Mucosa of descending colon (tissue), 1 donor: Measurements from ENCODE around the genes PPIB and TRIP4.

DNA sequence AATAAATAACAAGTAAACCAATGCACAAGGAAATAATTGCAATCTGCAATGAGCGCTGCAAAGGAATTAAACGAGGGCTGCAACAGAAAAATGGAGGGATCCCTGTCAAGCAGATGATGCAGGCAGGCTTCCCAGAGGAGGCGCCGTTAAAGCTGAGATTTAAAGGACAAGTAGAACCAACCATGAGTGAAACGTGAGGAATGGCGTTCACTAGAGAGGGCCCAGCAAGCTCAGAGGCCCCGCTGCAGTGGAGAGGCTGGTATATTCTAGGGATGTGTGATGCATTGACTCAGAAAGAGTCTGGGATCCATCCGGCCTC, 28.6 kb downstream of the CA12 start:
- PRO-cap: no peak

- PRO-cap: unidirectional peak, plus-strand start at chr15:63380364
Measured at GRCh38 chr15:63380206-63380520, 1.5 kb downstream of the CA12 start.

- PRO-cap: unidirectional peak, plus-strand start at chr15:63501153
Measured at GRCh38 chr15:63500664-63501224, 3.6 kb upstream of the USP3 start.

DNA sequence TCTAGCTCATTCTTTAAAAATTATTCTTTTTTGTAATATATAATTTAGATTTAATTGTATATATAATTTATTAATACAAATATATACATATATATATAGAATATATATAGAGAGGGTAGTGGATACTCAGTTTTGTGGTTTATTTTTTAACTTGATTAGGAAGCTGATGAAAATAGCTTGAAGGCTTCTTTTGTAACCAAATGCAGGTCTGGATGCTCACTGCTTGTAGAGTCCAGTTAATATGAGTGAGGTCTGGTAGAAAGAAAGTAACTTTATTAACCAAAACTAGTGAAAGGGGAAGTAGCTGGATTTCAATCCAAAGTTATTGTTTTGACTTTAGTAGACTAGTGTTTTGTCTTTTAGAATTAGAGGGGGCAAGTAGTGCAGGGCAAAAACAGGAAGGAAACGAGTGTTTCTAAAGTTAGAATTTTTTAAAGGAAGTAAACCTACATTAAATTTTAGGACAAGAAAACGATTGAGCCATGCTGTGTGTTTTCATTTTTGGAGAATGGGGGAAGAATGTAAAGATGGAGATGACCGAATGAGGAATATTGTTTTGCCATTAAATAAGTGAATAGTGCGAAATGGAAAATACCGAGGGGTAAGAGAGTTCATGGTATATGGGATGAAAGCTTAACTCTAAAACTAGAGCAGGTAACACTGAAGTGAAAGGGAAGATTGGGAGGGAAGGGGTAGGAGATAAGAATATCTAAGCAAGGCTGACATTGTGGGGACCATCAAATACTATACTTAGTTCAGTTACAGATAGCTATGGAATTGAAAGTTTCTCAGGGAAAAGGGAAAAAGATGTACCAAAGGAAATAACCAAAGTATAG, 40.0 kb downstream of the USP3 start:
- PRO-cap: no peak

DNA sequence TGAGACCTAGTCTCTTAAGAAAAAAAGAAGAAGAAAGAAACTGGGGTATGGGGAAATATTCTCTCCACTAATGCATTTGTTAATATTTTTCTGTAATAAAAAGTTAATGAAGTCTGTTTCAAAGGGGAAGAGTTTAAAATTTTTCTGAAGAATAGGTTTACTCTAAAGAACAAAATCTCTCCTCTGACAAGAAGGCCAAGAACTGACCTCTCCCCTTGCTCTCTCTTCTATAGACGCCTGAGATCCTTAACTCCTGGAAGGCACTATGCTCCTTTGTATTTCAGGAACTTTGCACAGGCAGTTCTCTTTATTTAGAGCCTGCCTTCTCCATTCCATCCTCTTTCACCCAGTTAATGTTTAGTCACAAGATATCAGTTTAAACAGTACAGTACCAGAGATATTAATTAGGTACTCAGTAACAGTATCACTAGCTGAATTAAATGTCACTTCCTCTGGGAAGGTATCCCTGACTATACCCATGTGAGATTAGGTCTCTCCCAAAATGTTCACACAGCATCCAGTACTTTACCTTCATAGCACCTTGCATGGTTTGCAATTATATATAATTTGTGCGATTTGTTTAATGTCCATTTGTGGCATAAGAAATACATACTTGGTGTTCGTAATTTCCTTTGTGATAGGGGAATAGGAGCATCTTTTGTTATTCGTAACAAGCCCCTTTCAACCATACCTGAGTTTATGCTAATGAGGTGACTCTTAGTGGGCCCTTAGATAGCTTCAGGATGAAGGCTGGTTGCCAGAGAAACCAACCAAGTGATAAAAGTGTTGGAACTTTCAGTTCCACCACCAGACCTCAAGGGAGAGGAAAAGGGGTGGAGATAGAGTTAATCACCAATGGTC, 33.4 kb downstream of the HERC1 start:
- PRO-cap: no peak

- PRO-cap: no peak
Measured at GRCh38 chr15:63859929-63860713, 26.4 kb upstream of the HERC1 start.

GRCh38 chr15:63880818-63881234, 47.1 kb upstream of the HERC1 start:
- PRO-cap: no peak

- PRO-cap: no peak
Measured at GRCh38 chr15:64044674-64045352, 1.5 kb downstream of the DAPK2 start.

DNA sequence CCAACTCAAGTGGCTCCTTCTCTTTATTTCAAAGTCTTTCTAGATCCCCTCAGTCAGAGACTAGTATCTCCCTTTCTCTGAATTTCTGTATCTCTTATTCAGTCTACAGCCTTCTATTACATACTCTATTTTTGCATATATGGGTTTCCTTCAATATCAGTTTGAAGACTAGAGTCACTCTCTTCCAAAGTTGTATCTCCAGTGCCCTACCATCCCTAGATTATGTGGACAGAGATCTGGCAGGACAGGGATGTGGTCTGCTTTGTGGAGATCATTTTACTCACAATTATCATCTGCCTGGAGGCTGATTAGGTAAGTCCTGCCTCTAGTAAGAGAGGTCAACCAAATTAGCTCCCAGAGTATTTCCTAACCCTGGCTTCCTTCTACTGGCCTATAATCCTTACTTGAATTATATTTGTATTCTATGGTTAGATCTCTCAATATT, 1.2 kb downstream of the CIAO2A start:
- PRO-cap: no peak

DNA sequence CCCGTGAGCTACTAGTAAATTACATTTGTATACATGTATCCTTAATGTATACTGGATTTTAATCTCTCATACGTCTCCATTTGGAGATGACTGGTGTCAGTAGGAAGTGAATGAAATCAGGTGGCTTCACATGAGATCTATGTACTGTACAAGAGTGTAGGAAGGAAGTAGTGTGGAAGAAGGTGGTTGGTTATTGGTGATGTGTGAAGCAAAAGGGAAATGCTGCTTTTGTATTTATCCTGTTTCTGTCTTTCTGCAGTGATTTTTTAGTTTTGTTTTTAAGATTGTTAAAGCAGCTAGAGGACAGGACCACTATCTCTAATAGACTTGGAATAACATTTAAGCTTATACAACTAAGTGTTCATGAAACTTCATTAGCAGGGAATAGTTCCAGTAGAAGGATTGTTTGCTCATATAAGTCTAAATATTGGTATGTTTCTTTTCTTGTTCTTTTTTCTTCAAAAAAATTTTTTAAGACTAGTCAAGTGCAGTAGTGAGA, 15.3 kb downstream of the SNX1 start:
- PRO-cap: no peak

GRCh38 chr15:64162456-64163637, at the start of gene PPIB:
Gene PPIB (minus strand): TSS chr15:64163022.
- PRO-cap: bidirectional peak, plus-strand start at chr15:64163397, minus-strand start at chr15:64163019

GRCh38 chr15:64387354-64388418, at the start of gene TRIP4:
Gene TRIP4 (plus strand): TSS chr15:64387836.
- PRO-cap: bidirectional peak, plus-strand start at chr15:64387843, minus-strand start at chr15:64387672

GRCh38 chr15:64388610-64389513, 1.2 kb downstream of the TRIP4 start:
- PRO-cap: no peak

- PRO-cap: no peak
Measured at GRCh38 chr15:64499189-64500180, 39.1 kb downstream of the ZNF609 start.

GRCh38 chr15:64674652-64675321, 100.6 kb downstream of the RBPMS2 start:
- PRO-cap: no peak

DNA sequence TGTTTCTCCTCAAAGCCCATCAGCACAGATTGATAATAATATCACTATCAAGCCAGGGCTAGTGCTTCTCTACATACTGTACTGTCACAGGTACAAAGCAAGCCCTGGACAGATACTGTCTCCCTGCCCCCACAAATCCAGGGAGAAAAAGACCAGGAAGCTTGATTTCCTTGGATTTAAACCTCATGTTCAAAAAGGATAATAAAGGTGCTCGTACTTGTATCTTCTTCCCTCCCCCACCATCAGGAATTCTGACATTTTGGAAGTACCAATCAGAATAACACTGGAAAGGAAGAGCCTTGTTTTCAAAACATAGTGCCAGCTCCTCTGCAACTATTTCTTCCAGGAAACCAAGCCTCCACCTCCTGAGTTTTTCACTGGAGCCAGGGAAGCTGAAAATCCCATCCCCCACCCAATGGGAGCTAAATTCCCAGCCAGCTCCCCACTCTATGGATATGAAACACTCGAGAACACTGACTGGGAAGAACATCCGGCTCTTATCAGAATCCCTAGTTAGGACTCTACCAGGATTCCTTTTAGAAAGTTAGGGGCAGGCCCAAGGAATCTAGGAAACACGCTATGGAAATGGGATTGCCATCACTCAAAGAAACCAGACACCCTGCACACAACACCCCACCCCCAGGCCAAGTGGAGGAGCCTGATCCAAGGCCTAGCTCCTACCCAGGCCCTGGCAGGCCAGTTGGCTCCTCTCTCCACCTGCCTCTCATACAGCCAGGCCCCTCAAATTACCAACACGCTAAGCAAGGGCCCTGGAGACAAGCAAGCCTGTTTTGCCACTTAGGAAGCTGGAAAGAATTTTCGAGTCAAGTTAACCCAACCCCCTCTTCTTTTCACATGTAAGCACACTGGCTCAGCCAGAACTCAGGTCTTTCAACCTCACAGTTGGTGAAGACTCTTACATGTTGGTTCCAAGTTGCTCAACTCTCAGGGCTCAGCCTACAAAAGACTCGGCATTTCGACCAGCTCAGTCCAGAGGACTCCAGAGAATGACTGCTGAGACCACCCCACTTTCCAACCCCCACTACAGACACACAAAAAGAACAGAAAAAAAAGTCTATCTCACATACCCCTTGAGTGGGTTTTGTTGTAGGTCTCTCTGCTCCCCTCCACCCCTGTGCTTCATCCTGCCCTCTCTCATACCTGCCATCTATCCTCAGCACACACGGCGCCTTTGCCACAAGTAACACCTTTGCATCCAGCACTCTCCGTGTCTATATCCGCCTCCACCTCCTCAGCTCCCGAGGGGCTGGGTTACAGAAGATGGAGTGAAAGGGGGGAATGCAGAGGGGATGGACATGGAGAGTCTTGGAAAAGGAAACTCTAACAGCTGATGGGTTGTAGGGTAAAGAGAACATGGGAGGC, 75.5 kb downstream of the RBPMS2 start:
- PRO-cap: no peak

DNA sequence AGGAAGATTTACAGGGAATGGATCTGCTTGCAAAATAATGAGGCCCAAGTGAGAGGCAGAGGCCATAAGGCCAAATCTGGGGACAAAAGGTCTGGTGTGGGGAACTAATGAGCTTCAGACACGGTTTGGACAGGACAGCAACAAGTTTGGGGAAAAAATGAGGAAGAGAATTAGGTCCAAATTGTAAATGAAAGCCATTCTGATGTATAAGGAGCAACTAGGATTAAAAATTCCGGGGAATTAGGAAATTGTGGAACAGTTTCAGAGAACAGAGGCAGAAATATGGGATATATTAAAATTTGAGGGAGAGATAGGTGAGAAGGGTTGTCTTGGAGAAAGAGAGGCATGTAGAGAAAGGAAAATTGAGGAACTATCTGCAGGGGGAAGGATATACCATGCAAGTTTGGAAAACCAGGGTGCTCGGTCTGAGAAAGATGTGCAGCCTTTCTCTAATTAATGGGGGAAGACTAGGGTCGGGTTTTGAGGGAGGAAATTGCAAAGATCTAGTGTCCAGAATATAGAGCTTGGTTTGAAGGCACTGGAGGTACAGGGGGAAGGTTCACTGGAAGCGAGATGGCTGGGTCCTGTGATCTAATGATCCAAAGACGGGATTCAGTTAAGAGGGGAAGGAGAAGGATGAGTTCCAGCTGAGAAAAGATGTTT, 73.7 kb downstream of the RBPMS2 start:
- PRO-cap: unidirectional peak, plus-strand start at position 117 of the sequence

DNA sequence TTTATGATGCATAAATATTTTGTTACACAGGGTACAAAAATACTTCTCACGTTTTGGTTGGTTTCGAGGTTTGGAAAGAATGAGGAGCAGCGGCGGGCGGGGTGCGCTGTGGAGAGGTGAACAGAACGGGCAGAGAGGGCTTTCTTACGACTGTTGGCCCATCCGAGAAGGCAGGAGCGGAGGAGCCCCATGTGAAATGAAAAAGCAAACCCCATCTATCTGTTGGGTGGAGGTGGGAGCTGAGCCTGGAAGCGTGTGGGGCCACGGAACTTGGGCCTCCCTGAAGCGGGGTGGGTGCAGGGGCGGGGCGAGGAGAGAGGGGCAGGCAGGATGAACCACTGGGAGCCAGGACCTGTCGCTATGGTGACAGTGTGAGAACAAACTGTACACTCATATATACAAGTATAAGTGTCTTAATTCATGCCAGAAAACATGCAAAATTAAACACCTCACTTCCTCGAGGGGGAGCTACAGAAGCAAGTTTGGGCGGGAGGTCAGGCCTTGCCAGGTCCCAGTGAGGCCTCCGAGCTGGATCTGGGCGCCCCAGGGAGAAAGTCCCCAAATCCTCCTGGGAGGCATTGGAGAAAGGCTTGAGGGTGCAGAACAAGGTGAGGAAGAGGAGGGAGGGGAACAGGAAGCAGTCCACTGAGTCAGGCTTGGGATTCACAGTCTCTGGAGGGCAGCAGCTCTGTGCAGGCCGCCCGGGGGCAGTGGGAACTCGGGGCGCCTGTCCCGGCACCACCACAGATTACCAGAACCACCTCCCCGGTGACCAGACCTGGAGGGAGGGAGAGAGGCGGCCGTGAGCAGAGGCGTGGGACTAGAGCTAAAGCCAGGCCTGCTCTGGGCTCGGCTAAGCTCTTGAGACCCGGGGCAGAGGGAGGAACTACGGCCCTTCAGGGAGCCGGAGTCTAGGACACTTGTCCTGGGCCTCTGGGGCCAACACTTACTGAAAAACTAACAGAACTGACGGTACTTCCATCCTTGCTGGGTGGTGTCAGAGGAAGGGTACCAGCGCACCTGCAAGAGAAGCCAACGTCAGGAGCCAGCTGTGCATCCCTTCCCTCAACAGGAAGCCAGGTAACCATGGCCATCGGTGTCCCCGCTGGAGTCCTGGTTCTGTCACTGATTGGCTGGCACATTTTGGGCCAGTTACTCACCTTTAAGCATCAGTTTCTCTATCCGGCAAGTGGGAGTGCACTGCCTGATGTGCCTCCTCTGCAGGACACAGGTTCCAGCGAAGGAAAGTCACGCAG, 34.7 kb downstream of the RBPMS2 start:
- PRO-cap: unidirectional peak, plus-strand start at position 80 of the sequence

DNA sequence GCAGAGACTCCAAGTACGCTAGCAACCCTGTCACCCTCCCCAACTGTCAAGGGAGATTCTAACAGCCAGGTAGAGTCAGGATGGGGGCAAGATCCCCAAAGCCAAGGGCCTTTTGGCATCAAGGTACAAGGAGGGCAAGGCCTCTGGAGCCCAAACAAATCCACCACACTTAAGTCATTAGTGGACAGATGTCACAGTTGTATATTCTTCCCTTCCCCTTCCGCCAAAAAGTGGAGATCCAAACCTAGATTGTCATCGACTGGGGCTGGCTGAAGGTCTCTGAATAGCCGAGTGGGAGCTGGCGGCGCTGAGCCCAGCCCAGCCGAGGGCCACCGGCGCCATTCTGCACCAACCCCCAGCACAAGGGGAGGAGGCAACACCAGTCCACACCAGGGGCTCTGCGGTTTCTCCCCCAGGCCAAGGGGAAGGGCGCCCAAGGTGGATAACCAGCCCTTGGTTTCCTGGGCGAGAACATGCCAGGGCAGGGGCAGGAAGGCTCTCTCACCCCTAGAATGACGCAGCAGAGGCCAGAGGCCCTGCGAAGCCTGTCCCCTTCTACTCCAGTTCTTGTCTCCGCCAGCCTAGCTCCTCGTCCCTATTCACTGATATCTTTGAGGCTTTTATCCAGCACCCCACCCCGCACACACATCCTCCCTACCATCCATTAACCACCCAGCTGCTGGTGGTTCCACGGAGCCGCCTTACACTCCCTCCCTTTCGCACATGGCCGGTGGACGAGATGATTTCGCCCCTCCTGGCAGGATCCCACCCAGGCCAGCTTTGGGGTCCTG, 1.4 kb downstream of the RBPMS2 start:
- PRO-cap: no peak

GRCh38 chr15:64809768-64810527, 15.5 kb downstream of the PIF1 start:
- PRO-cap: no peak